Bronchus (tissue), 1 donor: ENCODE measurements around the gene CMBL.

GRCh38 chr5:10254586-10254997 is 4.5 kb downstream of the CCT5 start:
- PRO-cap = no peak

- PRO-cap = no peak
Measured at GRCh38 chr5:10278513-10279213, 28.6 kb downstream of the CCT5 start.

DNA sequence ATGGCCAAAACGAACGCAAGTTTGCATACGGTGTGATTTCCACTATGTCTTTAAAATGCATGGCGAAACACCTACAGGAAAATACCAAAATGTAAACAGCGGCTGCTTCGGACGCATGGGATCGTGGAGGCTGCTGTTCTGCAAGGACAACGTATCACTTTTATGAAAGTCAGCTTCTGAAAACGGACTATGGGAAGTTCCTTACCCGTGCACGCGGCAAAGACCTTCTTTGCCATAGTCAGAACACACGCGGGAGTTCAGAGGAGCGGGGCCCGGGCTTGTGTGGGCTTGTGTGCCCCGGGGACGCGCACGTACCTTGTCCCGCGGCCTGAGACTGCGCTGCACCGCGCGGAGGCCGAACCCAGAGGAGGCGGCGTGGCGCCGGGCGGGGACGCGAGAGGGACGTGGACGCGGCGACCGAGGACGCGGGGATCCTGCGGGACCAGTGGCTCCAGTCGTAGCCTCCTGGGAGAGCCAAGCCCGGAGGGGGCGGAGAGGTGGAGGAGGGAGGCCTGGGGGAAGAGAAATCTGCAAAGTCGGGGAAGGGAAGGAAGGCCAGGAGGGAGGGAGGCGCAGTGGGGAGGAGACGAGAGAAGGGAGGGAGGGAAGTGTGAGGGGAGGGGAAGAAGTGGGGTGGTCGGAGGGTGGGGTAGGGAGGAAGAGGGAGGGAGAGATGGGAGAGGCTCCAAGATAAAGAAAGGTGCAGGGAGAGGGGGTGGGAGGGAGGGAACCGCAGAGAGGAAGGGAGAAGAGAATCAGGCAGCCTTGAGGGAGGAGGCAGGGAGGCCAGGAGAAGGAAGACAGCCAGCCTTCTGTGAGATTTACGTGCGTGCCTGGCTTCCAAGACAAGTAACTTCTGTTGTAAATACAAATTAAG is at the start of gene CMBL:
Gene CMBL, minus strand, starts transcription at position 593 of the 877 bp plus-strand sequence.
- PRO-cap = bidirectional peak, plus-strand start at position 768 of the sequence, minus-strand start at position 447 of the sequence

GRCh38 chr5:10351418-10351991 is 2.0 kb upstream of the MARCHF6 start:
- PRO-cap = no peak

GRCh38 chr5:10352536-10353411 is 721 bp upstream of the MARCHF6 start:
- PRO-cap = bidirectional peak, plus-strand start at chr5:10353318, minus-strand start at chr5:10353254

DNA sequence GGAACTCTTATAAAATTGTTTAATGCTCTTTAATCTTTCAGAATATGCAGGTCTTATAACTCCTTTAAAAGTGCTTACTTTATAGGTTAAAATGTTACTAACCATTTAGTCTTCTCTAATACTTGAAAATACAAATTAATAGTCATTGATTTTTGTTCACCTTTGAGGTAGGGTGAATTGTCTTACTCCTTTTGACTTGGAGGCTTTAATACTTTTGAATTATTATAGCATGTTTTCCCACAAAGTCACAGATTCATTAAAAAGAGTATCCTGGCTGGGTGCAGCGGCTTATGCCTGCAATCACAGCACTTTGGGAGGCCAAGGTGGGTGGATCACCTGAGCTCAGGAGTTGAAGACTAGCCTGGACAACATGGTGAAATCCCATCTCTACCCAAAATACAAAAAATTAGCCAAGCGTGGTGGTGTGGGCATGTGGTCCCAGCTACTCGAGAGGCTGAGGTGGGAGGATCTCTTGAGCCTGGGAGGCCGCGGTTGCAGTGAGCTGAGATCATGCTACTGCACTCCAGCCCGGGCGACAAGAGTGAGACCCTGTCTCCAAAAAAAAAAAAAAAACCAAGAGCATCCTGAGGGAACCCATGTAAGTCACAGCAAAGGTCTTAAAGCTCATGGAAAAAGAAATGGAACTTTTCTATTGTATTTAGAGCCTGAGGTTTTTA is 23.7 kb upstream of the ROPN1L start:
- PRO-cap = no peak

GRCh38 chr5:10562608-10563034 is 1.2 kb upstream of the ANKRD33B start:
- PRO-cap = no peak

DNA sequence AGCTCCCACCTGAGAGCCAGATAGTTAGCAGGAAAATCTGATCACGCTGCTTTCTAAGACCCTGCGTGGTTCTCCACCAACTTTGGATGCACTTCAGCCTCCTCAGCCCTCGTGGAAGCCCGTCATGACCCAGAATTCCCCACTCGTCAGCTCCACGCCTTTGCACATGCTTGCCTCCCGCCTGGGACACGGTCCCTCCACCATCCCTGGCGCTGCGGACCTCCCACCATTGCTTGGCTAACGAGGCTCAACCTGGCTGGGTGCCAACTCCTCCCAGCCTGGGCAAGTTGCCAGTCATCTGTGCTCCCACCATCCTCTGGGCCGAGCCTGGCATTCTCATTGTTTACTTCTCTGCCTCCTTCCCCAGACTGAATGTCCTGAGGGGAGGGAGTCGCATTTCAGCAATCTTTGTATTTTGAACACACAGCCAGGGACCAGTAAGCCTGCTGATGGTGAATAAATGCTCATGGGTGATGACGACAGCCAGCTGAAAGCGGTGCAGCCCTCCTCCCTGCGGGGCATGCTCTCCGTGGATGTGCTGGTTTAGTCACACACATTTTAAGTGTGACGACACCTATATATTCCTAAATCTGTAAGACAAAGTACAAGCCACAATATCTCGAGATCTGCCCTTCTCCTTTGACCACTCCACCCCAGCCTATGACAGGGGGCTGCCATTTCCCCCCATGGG is 37.5 kb downstream of the ANKRD33B start:
- PRO-cap = no peak

- PRO-cap = unidirectional peak, plus-strand start at chr5:10725343
Measured at GRCh38 chr5:10724682-10725722, 36.0 kb downstream of the DAP start.

DNA sequence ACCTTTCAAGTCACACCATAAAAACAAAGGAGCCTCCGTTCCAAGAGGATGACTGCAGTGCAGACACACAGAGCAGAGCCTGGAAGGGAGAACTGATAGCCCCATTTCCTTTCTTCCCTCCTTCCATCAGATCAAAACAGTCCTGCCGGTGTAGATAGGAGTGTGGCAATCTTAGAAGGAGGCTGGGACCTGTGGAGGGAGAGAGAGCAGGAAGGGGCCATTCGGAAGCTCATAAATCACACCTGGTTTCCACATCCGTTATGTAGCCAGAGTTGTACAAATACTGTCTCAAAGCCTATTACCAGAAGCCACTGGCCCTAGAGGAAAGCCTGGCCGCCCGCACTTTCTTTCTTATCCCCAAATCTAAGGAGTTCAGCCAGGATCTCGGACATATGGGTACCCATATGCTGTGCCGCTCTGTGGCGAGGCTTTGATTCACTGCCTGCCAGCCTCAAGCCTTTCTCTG is 26.9 kb downstream of the DAP start:
- PRO-cap = no peak

DNA sequence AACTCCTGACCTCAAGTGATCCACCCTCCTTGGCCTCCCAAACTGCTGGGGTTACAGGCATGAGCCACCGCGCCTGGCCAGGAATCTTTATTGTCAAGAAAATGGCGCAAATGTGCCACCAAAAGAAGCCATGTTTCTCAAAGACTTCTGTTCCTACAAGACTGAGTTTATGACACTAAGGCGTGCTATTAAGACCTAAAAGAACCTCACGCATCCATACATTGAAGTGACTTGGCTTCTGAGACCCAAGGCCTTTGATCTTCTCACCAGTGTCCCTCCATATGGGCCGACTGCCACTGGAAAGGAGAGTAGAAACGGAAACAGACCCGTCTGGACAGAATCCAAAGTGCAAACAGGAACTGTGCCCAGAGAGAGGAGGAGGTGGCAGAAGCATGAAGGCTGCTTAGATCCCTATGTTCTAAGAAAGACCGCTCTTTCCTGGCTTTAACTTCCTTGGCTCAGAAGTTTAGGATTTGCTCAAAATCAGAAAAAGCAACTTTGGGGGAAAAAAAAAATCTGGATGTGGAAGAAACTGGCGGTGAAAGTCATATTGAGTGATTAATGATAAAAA is 973 bp downstream of the DAP start:
- PRO-cap = bidirectional peak, plus-strand start at position 368 of the sequence, minus-strand start at position 292 of the sequence

DNA sequence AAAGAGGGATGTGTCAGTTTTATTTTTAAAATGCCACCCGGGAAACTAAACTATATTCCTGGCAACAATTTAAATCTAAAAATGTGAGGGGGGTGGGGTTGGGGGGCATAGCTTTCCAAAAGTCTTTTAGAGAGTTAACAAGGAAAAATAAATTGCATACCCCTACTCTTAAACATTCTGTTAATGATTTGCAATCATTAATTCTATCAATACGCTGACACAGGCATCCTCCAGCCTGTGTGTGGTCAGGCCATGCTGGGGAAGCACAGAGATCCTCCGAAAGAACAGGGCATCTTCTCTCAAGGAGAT is 302.6 kb upstream of the DAP start:
- PRO-cap = no peak

DNA sequence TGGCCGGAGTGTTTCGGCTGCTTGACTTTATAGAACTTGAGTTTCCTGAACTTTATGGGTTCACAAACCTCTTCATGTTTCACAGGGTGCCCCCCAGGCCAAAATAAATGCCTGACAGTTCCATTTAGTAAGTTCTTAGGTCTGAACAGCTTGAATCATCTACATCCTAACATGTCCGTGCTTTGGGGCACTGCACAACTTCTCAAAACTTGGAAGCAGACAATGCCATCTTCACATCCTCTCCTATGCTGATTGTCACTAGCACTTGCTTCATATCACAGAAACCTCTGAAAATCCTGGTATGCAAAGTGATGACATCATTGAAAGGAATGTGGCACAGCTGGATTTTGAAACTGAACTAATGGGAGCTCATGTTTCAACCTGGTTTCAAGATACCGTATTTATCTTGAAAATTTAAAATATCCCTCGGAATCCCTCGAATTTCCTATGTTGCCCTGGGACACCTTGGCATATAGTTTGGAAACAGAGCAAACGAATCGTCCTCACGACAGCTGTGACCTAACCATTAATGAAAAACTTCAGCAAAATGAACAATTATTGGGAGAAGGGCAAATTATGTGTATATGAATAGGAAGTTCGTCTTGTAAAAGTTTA is 490.2 kb upstream of the DAP start:
- PRO-cap = no peak

GRCh38 chr5:11588608-11589365 is 315.5 kb downstream of the CTNND2 start:
- PRO-cap = no peak

DNA sequence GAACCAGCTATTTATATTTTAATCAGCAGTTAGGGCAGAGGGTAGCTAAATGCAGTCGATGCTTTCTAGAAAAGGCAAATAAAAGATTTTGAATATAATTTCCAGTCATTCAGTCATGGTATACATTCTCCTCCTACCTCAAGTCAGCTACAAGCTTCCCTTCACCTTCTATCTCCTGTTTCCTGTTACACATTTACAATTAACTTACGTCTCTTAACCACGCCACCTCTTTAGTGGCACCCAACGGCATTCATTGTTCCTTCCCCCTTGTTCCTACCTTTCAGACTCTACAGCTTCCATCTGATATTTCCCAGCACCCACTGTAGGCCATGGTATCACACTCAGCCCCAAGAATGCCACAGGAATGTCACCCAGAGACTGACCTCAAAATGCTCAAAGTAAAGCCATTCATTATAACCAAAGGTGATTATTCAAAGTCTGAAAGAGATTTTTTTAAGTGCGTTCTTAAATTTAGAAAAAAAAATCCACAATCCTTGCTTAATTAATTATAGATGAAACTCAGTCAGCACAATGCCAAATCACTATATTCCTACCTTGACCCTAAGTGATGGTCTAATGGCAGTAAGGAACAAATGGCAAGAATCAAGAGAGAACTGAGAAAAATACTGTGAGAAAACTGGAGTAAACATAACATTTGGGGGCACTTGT is 52.3 kb downstream of the CTNND2 start:
- PRO-cap = no peak

- PRO-cap = no peak
Measured at GRCh38 chr5:13227421-13227826, 717.1 kb downstream of the DNAH5 start.

- PRO-cap = no peak
Measured at GRCh38 chr5:14151050-14151872, 8.1 kb downstream of the TRIO start.

DNA sequence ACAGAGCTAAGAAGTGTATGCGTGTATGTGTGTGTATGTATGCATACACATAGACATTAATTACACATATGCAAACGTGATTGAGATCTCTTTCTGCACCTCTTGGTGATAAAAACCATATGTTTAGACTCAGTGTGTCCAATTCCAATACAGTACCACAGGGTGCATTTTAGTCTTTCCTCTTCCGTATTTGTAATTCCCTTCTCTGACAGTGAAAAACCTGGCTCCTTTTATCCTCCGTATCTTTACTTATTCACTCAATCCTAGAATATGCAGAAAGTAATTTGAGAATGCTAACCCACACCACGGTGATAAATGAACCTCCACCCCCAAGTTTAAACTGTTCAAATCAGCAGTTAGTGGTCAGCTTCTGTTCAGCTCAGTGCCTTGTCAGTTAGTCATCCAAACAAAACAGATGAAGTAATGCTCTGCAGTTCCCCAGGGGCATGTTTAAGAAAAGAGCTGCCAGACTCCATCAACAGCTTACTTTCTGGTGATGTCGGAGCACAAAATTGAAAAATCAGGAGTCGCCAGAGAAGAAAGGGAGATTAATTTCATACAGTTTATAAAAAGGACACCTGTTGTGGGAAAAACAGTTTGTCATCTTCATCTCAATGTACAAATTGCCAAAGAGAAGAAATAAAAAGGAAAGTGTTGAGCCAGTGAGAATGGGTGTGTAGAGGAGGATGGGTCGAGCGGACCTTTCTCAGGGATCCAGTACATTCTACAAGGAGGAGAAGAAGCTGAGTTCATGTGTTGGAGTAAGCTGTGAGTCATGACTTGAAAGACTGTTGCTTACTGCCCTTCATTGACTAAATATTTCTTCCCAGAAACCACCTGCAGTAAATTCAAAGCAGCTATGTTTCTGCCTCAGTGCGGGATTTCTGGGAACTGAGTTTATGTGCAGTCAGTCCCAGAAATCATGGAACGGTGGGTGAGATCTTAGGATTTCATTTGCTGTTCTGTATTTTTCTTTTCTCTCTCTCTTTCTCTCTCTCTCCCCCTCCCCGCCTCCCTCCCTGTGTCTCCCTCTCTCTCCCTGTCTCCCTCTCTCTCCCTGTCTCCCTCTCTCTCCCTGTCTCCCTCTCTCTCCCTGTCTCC is 13.6 kb downstream of the TRIO start:
- PRO-cap = no peak

- PRO-cap = no peak
Measured at GRCh38 chr5:14172084-14173047, 29.2 kb downstream of the TRIO start.

DNA sequence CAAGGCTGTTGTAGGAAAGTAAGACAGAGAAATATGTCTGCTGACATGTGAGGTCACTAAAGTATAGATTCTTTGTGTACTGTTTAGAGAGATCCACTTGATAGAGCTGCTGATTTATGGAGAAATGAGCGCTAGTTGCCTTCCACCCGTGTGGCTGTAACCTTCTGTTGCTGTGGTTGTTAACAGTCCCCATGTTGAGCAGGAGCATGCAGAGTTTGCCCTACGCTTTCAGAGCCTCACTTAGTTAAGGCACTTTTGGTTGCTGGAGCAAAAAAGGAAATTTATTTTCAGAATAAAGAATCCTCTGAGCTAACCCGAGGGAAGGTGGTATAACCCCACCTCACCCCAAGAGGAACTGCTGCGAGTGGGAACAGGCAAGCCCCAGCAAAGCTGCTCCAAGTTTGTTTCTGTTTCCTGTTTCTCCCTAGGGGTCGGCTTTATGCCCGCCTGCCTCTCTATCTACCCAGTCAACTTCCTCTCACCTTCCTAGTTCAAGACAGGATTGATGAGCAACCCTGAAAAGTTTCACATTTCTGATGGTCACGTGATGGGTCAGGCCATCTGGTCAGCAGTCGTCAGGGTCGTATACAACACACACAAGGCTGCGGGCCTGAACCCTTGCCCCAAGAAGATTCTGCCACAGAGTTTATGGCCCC is 31.0 kb downstream of the TRIO start:
- PRO-cap = no peak